ENCODE measurements around the gene RBM44.

DNA sequence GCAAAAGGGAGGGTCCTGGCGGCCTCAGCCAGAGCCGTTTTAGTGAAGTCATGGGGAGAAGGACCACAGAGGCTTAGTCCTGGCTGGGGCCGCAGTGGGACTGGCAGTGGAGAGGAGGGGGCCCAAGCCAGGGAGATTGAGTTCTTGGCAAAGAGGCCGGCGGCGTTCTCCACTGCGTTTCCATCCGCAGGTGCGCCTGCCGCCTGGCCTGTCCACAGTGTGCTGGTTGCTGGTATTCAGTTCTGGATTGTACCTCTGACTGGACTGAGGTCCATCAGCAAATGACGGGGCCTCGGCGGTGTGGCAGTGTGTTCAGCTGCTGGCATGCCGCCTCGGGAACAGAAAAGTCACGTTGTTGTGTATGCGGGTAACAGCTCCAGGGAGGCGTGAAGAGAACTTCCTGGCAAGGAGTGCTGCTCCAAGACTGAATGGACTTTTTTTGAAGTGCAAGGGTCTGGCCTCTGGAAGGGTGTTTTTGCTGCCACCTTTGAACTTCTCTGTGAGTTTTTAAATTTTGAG is 36.8 kb downstream of the LRRFIP1 start:
- RRBS: no CpG with 5 or more reads among the region's 18 CpGs

- RRBS: 4% methylated on average over 44 of the region's 94 CpGs
These were observed 63.8 kb downstream of the LRRFIP1 start for GRCh38 chr2:237690853-237691987.

DNA sequence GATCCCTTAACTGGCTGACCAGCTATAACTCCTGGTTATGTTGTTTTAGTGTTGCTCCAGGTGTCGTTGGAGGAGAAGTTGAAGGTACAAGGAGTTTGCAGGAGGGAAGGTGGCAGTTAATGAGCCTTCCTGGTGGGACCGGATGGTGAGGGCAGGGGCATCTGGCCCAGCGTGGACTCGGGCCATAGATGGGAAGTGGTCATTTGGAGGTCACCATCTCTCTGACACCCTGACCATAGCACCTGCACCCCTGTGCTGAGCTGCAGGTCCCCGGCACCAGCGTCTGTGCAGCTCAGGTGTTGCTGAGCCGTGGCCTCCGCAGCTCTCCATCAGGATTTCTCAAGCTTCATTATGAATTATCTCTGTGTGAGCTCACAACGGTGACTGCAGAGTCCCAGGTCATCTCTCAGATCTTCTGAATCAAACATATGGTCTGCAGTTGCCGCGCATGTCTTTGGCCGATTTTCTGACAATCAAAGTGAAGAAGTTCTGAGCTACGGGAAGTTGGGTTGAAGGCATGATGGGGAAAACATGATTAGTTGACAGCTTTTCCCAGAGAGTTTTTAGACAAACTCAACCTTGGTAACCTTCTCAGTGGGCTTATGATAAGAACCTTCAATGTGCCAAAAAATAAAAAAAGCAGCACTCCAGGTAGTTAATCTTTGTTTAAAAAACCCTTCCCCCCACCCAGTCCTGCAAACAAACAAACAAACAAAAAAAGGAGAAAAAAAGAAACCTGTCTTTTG is 51.2 kb upstream of the RBM44 start:
- RRBS: no CpG with 5 or more reads among the region's 13 CpGs

GRCh38 chr2:237765952-237766914 is 32.3 kb upstream of the RBM44 start:
- RRBS: no CpG with 5 or more reads among the region's 12 CpGs

- RRBS: 98% methylated on average over 1 of the region's 41 CpGs
These were observed at the start of gene RBM44 for GRCh38 chr2:237798450-237798878. RBM44 (plus strand) TSS chr2:237798779.

- RRBS: 94% methylated on average over 20 of the region's 53 CpGs
These were observed 306 bp downstream of the RBM44 start for GRCh38 chr2:237798879-237799290.

- RRBS: 83% methylated on average over 3 of the region's 23 CpGs
These were observed 4.8 kb downstream of the RAMP1 start for GRCh38 chr2:237864018-237864911.

- RRBS: no CpG with 5 or more reads among the region's 12 CpGs
These were observed 22.2 kb downstream of the RAMP1 start for GRCh38 chr2:237881505-237882051.

- RRBS: no CpG with 5 or more reads among the region's 17 CpGs
These were observed 45.7 kb downstream of the RAMP1 start for GRCh38 chr2:237904903-237905758.

DNA sequence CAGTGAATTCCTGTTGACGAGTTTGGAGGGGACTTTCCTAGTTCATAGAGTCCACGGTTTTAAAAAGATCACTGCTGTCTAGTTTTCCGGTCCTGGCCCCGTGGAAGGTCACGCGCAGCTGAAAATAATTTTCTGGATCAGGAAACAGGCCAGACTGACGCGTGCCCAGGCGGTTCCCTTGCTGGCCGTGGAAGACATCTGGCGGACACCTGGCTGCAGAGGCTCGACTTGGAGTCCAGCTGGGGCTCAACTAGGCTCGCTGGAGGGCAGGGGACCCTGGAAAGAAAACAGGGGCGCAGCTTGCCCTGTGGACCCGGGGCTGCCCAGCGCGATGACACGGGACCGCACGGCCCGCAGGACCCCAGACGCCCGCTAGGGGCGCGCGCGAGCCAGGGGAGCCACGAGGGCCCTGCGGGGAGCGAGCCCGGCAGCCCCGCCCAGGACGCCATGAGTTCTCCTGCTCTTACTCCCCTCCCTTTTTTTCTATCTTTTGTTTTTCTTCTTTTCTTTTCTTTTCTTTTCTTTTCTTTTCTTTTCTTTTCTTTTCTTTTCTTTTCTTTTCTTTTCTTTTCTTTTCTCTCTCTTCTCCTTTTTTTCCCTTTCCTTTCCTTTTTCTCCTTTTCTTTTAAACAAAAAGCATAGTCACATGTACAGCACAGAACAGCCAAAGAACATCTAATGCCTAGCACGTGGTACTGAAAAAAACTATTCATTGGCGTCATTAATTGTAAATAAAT is 43.2 kb upstream of the UBE2F start:
- RRBS: 0% methylated on average over 10 of the region's 35 CpGs

- RRBS: no CpG with 5 or more reads among the region's 9 CpGs
These were observed 1.8 kb upstream of the UBE2F start for GRCh38 chr2:237964911-237965594.

DNA sequence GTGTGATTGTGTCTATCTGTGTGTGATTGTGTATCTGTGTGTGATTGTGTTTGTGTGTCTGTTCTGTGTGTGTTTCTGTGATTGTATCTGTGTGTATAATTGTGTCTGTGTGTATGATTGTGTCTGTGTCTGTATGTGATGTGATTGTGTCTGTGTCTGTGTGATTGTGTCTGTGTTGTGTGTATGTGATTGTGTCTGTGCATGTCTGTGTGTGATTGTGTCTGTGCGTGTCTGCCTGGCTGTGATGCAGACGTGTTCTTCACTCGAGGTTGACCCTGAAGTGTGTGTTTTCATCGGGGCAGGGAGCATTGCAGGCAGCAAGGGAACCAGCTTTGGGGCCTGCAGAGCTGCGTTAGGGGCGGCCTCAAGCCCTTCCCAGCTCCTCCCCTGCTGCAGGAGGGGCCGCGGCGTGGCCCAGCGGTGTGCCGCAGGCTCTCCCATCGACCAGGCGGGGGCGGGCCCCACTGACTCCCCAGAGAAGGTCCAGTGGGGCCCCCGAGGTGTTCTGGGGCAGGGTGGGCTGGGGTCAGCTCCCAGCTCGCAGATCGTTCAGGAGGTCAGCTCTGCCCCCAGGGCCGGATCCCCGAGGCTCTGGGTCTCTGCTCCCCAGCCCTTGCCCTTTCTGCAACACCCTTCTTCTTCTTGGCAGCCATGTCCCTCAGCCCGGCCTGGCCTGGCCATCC is 11.4 kb upstream of the KLHL30 start:
- RRBS: 60% methylated on average over 3 of the region's 20 CpGs

DNA sequence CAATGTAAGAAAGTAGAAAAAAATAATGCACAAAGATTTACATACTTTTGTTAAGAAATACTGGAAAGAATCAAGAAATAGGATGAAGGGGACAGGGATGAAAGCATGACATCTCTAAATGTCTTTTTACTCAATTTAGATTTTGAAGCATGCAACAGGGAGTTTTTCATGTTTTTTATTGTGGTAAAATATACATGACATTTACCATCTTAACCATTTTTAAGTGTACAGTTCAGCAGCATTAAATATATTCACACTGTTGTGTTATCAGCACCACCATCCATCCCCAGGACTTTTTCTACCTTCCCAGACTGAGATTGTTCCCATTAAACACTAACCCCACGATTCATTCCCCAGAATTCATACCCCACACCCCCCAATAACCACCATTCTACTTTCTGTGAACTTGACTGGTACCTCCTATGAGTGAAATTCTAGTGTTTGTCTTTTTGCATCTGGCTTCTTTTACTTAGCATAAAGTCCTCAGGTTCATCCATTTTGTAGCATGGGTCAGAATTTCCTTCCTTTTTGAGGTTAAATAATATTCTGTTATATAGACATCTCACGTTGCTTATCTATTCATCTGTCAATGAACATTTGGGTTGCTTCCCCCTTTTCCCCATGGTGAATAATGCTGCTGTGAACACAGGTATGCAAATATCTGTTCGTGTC is 18.5 kb downstream of the ERFE start:
- RRBS: no CpG with 5 or more reads among the region's 3 CpGs

- RRBS: no CpG with 5 or more reads among the region's 3 CpGs
These were observed 2.2 kb downstream of the ILKAP start for GRCh38 chr2:238201260-238201775.

- RRBS: 82% methylated on average over 2 of the region's 24 CpGs
These were observed 13.1 kb upstream of the HES6 start for GRCh38 chr2:238252739-238253465.

GRCh38 chr2:238256449-238257290 is 16.8 kb upstream of the HES6 start:
- RRBS: 78% methylated on average over 6 of the region's 22 CpGs

- RRBS: 8% methylated on average over 2 of the region's 12 CpGs
These were observed 939 bp downstream of the PER2 start for GRCh38 chr2:238287318-238288024.

GRCh38 chr2:238299723-238300561 is 11.5 kb upstream of the PER2 start:
- RRBS: no CpG with 5 or more reads among the region's 13 CpGs

- RRBS: no CpG with 5 or more reads among the region's 4 CpGs
These were observed 26.8 kb downstream of the TRAF3IP1 start for GRCh38 chr2:238347145-238347545.

- RRBS: no CpG with 5 or more reads among the region's 24 CpGs
These were observed 12.6 kb downstream of the ASB1 start for GRCh38 chr2:238439005-238439973.

Measured in BE2C (cell line).